Skeletal muscle cell (primary cell): ENCODE measurements around a stretch of chr5.

DNA sequence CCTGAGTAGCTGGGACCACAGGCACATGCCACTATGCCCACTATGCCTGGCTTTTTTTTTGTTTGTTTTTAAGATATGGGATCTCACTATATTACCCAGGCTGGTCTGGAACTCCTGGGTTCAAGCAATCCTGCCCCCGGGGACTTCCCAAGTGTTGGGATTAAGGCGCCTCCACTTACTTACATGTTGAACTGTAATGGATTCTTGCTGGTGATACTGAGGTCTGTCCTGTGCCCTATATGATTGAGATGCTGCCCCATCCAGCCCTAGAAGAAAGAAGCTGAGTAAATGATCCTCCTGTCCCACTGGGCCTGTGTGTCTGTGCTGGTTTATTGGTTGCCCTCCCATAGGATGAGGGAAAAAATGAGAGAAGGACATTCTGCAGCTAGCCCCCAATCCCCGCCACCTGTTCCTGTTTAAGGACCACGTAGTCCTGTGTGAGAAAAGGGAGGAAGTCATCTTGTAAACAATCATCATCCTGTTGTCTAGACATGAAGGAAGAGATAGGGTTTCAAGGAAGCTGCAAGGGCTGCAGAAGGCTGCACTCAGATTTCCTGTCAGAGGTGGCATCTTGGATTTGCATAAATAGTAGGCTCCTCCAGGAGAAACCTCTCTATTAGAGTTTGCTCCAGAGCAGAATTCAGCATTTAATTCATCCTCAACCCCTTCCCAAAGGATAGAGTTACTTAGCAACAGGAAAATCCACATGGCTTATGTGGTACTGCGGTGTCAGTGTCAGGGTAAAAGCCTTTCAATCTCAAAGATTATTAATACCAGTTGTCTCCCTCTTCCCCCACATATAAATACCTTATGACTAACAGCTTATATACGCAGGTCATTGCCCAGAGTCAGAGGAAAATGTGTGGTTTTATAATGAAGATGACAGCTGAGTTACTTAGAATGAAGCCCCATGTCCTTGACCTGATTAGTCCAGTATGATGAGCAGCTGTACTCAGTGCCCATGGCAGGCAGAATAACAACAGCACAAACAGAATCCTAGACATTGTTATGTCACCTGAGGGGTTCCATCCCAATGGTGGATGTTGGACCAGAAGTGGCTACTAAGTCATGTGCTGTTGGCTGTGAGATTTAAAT, 4.5 kb upstream of the DNAJC18 start:
- RRBS = no CpG with 5 or more reads among the region's 6 CpGs

DNA sequence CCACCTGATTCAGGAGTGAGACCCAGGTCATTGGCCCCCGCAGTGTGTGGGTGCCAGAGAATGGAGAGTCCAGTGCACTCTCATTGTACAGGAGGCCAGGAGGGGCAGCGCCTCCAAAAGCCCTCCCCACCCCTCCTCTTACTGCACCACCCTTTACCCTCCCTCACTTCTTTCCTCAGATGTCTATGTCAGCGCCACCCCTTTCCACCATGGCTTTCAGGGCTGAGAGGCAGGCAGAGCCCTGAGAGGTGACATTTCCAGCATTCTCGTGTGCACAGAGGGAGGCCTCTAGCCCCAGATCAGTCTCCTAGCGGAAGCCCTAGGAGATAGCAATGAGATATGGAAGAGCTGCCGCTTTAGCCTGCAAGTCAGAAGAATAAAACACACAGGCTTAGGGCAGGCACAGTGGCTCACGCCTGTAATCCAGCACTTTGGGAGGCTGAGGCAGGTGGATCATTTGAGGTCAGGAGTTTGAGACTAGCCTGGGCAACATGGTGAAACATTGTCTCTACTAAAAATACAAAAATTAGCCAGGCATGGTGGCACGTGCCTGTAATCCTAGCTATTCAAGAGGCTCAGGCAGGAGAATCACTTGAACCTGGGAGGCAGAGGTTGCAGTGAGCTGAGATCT, 3.9 kb downstream of the STING1 start:
- RRBS = no CpG with 5 or more reads among the region's 8 CpGs

- RRBS = no CpG with 5 or more reads among the region's 4 CpGs
Measured at GRCh38 chr5:139481611-139482003, 951 bp downstream of the STING1 start.

GRCh38 chr5:139543253-139543991, 17.7 kb upstream of the UBE2D2 start:
- RRBS = no CpG with 5 or more reads among the region's 26 CpGs

DNA sequence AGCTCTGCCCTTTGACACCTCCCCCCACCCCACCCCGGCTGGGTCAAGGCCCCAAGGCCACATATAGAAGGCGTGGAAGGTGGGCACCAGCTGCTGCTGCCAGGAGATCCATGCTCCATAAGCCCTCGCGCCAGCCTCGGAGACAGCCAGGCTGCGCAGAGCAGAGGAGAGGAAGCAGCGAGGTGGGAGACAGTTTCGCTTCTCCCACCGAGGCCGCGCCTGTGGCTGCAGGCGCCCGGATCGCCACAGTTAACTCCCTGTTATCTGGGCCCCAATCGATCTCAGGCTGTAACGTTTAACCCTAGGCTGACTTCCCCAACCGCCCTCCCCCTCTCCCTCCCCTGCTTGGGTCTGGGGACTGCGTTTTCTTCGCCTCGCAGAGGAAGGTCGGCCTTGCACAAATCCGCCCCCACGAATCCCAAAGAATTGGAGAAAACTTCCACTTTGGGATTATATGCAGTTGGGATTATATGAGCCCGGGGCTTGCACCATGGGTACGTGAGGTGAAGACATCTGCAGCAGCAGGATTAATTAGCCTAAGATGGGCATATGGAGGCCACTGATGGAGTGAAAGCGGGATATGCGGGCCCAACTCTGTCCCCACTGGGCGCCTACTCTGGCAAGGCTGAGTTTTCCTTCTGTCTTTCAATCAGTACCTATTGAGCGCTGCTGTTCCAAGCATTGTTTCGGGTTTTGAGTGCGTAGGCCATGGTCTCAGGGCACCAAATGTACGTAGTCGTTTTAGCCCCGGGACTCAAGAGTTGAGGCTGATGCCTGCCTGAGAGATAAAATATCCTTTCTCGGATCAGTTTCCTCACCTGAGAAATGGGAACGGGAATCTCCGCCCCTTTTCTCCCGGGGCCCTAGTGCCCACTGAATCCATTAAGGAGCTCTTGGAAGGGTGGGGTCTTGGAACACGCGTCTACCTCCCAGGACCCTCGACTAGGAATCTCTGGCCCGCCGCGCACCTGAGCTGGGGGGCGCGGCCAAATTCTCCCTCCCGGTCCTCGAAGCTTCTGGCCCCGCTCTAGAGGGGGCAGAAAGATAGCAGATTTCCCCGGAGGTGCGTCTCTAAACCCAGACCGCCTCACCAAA, 860 bp upstream of the CXXC5 start:
- RRBS = 0% methylated on average over 4 of the region's 52 CpGs

DNA sequence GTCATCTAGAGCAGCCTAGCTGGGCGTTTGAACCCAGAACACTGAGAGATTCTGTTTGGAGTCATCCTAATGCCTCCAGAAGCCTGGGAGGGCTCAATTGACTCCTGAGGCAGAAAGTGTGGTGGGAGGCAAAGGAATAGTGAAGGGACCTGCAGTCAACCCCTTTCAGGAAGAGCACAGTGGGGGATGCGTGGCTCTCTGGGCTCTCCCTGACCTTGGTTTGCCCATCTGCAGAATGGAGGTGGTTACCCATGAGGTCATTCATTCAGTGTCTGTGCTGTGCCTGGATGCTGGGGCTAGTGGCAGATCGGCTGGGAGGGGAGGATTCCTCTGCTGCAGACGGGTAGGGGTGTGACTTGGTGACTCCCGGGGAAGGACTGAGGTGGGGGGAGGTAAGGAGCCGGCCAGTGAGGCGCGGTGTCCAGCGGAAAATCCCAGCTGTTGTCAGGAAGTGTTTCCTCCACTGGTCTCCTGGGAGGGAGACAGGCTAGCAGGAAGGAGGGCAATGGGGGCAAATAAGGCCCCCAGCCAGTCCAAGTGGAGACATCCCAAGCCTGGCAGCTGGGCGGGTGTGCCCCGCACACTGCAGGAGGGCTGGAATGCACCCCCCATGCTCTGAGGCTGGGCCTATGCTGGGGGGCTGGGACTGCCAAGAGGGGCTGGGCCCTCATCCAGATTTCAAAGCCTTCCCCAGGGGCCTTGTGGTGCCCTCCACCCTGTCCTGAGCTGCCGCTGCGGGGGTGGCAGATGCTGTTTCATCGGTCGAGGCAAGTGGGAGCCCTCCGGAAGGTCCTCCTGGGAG, 10.9 kb downstream of the CXXC5 start:
- RRBS = no CpG with 5 or more reads among the region's 16 CpGs

- RRBS = 96% methylated on average over 11 of the region's 44 CpGs
Measured at GRCh38 chr5:139680703-139681662, 32.8 kb downstream of the CXXC5 start.

- RRBS = no CpG with 5 or more reads among the region's 21 CpGs
Measured at GRCh38 chr5:139690173-139691302, 42.4 kb downstream of the CXXC5 start.

- RRBS = no CpG with 5 or more reads among the region's 44 CpGs
Measured at GRCh38 chr5:139697197-139697963, 49.2 kb downstream of the CXXC5 start.

DNA sequence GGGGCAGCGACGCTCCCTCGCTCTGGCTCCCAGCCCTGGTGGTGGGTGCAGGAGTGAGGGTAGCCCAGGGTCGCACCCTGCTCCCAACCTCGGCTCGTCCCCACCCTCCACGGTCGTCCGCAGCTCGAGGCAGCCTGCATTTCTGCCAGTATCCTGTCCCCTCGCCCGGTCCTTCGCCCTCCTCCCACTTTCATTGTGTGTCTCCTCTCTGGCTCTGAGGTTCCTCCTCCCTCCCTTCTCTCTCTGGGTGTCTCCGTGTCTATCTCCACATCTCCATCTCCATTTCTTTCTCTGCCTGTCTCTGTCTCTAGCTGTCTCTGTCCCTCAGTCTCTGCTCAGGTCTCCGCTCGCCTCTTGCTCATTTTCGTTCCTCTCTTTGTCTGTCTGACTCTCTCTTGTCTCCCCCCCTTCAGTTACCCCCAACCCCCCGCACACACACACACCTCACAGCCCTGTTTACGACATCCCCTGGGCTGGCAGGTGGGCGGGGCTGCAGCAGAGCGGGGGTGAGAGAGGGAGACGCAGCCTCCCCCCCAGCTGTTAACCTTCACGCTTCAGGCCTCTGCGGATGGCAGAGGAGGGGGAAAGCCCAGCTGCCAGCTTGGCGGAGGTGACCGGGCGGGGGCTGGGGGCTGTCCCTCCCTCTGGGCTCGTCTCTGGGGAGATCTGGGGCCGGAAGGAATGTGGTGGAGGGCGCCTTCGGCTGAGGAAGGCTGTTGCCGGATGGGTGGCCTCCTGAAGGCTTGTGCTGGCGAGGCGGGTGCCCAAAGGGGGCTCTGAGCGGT, 48.6 kb upstream of the PSD2 start:
- RRBS = 7% methylated on average over 9 of the region's 35 CpGs

GRCh38 chr5:139759105-139759667, 36.4 kb upstream of the PSD2 start:
- RRBS = no CpG with 5 or more reads among the region's 37 CpGs

GRCh38 chr5:140038396-140039132, 4.5 kb downstream of the NRG2 start:
- RRBS = no CpG with 5 or more reads among the region's 8 CpGs

GRCh38 chr5:140107548-140108358, 6.2 kb upstream of the PURA start:
- RRBS = no CpG with 5 or more reads among the region's 96 CpGs

DNA sequence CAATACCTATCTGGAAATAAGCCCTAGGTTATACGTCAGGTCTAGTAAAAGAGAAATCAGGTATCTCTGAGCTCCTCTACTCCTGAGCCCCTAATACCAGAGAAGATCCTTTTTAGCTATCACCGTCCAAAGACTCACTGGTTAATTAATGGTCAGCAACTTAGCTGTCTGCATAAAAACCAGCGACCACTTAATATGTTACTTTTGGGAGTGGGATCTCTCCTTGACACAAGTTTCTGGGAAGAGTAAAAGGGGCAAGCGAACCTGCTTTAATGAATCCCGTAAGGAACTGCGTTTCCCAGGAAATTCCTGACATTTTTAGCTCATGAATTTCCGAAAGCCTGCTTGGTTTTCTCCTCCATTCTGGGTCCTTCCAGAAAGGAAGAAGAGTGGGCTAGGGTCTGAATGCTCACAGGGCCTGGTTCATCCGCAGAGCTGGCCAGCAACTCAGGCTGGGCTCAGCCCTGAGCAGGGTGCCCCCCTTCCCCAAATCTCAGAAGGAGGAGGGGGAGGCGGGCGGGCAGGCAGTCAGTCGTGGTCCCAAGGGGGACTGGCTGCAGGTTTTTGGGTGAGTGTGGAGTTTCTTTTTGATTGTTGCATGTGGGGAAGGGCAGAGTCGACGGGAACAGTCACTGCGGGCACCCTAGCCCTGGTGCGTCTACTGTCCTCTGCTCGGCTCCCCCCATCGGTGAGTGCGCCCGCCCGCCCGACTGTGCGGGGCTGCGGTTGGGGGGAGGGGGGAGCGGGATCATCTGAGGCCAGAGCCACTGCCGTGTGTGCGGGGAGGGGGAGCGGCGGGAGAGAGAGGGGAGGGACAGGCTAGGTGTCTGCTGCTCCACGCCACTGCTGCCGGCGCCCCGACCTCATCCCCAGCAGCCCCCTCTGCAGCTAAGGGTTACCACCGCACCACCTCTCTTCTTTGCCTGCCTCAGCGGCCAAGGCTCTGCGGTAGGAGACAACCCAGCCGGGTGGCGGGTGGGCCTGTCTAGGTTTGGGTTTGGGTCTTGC, 1.1 kb upstream of the PURA start:
- RRBS = no CpG with 5 or more reads among the region's 37 CpGs

DNA sequence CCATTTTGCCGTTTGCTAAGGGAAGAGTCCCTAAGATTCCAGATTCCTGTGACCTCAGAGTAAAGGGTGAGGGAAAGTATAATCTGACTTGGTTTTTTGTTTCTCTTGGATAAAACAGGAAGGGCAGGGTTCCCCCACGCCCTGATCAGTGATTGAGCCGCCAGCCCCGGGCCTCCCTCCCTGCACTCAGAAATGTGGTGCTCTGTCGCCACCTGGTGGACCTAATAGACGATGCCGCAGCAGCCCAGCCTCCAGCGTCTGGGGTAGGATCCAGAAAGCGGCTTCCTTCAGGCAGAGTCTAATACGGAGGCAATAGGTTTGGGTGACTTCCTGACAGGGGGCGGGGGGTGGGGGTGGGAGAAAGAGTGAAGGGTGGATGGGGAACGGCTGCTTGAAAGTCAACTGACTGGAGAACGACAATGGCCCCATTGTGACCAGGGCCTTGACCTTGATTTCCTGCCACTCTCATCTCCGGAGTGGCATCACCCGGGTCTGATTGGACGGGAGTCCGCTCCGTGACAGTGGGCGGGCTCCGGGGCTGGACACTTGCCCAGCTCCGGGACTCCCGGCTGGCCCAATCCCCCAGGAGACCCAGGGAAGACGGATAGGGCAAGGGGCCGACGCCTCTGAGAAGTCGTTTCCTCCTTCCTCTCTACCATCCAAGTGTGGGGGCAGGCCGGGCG, 17.8 kb upstream of the CYSTM1 start:
- RRBS = 3% methylated on average over 6 of the region's 28 CpGs

DNA sequence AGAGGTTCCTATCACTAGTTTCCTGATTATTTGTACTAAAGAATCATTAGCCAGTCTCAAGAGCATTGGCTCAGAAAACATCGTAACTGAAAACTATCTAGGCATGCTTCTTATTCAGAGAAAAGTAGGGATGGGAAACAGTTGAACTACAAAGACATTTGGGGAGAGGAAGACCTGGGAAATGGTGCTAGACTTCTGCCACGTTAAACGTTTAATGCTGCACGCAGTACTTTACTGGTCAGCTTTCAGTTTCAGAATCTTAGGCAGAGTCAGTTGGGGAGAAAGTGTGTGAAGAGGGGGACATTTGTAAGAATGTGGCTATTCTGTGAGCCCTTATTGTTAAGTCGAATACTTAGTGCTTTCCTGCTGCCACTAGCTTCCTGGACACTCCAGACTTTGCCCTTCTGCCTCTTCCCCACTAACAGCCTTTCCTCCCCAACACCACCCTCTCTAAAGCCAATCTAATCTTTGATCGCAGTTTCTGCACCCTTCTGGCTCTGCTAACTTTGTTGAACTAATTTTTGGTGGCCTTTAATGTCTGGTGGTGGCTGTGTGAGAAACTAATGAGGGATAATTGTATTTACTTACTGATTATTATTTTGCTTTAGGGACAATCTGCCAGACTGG, 6.0 kb downstream of the CYSTM1 start:
- RRBS = no CpG with 5 or more reads among the region's 6 CpGs

DNA sequence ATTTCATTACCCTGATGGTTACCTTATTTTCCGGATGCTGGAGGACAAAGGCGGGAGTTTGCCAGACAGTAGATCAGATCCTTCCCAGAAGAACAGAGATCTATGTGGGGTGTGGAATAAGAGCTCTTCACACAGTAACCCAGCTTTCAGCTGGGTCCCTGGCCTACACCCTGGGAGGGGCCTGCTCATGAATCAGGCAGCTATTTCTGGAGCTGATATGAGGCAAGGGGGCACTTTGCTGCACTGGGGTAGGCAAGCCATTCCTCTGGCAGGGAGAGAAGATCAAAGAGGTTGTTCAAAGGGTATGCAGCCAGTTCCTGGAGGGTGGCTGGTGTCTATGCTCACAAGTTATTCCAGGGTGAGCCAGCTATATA, 48.6 kb downstream of the CYSTM1 start:
- RRBS = no CpG with 5 or more reads among the region's 2 CpGs

GRCh38 chr5:140243092-140244114, 59.5 kb downstream of the PFDN1 start:
- RRBS = no CpG with 5 or more reads among the region's 8 CpGs

GRCh38 chr5:140293805-140294228, 9.1 kb downstream of the PFDN1 start:
- RRBS = no CpG with 5 or more reads among the region's 1 CpG

DNA sequence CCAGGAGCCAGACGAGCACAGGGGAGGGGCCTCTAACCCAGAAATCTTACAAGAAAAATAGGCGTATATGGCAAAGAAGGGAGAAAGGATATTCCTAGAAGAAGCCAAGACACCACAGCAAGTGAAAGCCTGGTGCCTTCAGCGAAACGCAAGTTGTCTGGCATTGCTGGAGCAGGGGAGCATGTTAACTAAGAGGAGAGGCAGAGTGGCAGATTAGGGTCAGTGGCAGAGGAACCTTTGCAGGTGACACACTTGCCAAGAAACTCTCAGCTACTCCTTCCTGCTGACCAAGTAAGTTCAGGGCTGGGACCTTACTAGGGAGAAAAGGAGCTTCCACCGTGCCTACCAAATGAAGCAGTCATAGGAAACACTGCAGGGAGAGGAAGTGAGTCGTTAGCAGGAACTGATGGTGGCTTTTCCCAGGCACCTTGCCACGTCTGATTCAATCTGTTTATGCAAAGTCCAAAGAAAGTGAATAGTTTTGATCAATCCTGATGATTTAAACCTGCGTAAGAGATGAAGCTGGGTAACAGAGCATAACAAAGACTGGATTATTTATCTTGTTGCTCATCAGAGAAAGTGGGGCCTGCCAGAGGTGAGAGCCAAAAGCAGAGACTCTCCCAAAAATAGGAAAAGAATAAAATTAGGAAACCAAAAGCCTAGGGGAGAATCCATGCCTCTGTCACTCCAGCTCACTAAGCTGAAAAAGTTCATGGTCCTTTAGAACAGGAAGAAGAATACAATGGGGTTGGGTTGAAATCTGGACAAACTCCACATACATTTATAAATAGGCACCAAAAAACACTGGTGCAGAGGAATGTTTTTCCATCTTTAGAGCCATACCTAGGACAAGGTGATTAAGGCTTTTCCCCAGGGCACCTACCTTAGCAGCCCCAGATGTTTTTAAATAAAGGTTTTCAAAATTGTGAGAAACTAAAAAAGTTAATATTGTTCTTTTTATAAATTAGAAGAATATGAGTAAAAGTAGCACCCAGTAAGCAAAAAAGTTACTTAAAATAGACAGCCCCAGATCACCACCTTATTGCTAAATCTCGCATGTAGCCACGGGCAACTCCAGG, 9.3 kb upstream of the PFDN1 start:
- RRBS = no CpG with 5 or more reads among the region's 10 CpGs